Mesothelial cell of epicardium (in vitro differentiated cells): ENCODE measurements around a stretch of chr10.

- PRO-cap = bidirectional peak, plus-strand start at chr10:110210930, minus-strand start at chr10:110210894
Observed at GRCh38 chr10:110210516-110211089, 3.2 kb downstream of the MXI1 start.

DNA sequence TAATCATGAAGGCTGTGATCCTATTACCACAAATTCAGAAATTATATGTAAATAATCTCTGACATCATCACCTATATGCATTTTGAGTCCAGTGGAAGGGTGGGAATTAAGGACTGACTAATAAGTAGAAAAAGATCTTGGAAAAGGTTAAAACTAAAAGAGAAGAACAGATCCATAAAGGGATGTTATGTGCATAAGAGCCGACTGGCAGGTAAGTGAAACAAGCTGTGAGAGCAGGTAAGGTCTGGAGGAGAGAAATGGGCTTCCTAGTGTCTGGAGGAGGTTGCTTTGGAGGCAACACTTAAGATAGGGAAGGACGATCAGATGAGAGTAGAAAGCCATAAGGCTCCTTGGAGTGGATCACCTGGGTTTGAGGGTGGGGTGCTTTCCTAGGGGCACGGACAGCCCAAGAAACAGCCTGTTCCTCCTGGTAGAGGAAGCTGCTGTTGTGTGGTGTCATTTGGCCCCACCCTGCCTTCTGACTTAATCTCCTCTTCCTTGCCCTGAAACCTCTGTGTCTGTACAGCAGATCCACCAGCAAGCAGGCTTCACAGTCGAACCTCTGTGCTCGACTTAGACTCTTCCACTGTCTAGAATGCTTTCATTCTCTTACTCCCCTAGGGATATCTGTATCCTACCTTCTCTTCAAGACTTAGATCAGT, 4.6 kb downstream of the MXI1 start:
- PRO-cap = no peak

GRCh38 chr10:110216831-110217478, 9.6 kb downstream of the MXI1 start:
- PRO-cap = no peak

GRCh38 chr10:110227973-110228694, 20.7 kb downstream of the MXI1 start:
- PRO-cap = no peak

DNA sequence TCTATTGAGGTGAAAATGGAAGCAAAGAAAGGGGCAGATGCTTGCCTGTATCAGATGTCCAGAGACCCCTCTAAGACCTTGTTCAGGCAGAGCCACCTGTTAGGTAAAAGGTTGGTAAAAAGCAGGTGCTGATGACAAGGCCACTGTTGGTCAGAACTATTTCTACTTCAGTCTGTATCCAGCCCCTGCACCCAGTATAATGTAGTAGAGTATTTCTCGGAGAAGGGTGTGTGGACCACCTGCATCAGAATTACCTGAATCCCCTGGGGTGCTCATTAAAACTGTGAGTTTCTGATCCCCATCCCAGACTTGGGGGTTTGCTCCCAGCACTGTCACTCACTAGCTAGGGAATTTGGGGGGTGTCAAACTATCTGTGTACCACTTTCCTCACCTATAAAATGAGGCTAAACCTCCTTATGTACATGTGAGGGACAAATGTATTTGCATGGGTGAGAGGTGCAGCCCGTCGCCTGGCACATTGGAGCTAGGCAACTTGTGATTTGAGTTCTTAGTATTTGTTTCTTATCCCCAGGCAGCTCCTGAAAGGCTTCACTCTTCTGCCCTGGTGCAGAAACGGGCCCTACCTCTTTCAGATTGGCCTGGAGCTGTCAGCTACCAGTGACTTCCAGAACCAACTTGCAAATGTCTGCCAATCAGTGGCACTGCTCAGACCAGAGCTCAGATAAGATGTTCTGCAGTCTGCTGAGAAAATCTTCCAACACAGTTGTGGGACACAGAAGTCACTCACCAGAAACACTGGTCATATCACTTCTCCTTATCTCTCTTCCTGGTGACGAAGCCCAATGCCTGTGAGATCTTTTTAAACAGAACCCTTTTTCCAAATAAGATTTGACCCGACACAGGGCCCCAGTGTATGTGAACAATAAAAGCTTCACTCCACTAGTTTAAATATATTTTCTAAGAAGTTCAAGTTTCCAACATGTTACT, 82.1 kb upstream of the DUSP5 start:
- PRO-cap = no peak

- PRO-cap = no peak
Observed at GRCh38 chr10:110433641-110434361, 63.9 kb upstream of the DUSP5 start.

GRCh38 chr10:110506946-110507482, 9.3 kb downstream of the DUSP5 start:
- PRO-cap = no peak

DNA sequence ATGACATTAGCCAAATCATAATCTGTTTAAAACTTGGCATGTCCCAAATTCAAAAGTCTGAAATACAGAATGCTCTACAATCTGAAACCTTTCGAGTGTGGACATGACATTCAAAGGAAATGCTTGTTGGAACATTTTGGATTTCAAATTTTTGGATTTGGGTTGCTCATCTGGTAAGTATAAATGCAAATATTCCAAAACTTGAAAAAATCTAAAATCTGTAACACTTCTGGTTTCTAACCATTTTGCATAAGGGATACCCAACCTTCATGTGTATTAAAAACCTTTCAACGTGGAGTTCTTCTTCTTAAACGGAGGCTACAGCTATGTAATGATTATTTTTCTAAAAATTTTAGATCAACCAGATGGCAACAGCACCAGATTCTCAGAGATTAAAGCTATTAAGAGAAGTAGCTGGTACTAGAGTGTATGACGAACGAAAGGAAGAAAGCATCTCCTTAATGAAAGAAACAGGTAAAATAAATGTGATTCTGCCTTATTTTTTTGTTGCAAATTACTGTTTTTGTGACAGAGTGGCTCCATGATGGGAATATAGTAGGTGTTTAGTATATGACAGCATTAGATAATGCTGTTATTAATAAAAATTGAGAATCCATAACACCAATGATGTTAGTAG, 13.2 kb downstream of the SMC3 start:
- PRO-cap = no peak

DNA sequence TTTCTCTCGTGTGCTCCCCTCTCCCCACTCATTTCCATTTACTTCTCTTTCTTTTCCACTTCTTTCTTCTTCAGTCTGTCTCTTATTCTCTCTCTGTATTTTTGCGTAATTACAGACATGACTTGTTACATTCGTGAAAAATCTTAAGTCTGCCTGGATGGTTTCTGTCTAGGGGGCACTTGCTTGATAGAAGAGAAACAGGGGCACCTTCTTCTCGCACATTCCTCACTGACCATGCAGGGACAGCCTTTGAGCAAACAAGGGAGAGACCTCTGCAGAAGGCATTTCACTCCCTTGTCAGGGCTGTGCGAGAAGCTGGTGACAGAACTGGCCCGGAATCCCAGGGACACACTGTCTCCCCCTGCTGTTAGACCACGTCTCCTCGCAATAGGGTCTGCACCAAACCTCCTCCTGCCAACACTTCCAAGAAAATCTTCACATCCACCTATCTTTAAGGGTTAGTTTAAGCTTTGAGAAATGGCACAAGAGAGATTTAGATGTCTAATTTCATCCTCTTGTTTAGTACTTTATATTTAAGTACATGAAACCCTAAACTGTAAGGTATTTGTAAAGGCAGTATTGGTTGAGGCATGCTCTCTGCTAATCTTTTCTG, 36.8 kb downstream of the RBM20 start:
- PRO-cap = no peak

DNA sequence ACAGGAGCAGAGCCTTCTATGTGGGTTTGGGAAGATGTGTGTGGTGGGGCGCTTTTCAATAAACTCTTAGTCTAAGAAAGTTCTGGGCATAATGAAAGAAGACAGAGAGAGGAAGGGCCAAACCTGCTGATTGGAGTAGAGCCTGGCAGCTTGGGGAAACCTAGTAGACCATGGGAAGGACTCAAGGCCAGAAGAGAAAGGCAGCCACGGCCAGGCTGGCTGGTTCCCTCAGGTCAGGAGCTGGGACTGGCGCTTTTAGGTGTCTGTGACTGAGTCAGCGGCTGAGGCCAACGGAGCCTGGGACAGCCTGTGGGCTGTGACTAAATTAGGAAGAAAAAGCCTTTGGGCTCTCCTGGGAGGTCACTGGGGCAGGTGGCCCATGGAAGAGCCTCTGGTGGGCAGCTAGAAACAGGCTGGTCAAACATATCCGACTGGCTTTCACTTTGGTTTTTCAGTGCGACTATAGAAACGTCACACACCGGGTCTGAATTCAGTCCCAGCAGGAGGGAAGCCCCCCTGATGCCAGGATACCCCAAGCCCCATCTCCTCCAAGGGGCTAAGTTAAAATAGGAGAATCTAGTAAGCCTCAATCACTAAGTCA, 108.9 kb upstream of the PDCD4 start:
- PRO-cap = no peak

DNA sequence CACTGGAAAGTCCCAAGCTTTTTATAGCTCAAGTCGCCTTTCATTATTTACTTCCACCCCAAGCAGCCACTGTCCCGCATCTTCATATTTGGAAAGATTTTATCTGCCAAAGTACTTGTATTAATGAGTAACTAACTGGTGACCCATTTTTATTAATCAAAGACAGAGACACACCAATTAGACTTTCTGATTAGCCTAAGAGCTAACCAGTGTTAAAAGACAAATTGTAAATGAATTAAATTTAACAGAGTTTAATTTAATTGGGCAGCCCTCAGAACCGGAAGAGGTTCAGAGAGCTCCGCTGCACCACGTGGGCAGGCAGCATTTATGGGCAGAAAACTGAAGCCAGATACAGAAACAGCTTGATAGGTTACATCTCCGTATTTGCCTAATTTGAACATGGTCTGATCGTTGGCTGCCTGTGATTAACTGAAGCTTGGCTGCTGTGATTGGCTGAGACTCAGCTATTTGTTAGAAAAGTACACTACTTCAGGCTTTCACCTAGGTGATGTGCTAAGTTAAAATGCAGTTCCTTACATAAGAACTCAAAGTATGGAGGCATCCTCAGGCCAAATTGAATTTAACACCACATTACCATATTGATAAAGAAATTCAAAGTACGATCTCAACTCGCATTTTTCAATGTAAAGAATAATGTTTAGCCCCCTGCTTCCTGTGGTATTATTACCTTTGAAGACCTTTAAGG, 78.3 kb upstream of the PDCD4 start:
- PRO-cap = no peak

DNA sequence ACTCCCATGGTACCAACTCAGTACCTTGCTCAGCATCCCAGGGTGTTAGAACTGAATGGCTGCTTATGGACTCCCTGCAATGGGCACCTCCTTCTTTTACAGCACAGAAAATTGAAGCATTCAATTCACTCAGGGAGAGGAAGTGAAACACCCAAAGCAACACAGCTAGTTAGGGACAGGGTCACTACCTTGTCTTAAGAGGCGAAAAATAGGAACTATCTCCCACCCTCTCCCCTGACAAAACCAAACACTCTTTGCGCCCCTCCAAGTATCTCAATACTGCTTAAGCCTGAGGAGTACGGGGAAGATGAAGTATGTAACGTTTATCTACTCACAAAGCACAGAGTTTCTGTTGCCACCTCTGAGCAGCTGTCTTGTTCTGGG, 4.2 kb upstream of the PDCD4 start:
- PRO-cap = no peak

- PRO-cap = no peak
Observed at GRCh38 chr10:110884095-110885007, 12.6 kb downstream of the PDCD4 start.

- PRO-cap = no peak
Observed at GRCh38 chr10:110901925-110902985, 16.7 kb downstream of the BBIP1 start.

GRCh38 chr10:110908077-110908759, 10.8 kb downstream of the BBIP1 start:
- PRO-cap = no peak

- PRO-cap = no peak
Observed at GRCh38 chr10:110954755-110955608, 35.6 kb downstream of the SHOC2 start.

DNA sequence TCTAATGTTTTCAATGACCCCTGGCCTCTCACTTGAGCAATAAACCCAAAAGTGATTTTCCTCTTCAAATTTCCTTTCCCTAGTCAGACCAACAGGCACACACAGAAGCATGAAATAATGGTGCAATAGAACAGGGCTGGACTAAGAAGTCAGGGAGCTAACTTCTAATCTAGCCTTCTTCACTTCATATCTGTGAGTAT, 21.7 kb upstream of the TECTB start:
- PRO-cap = no peak

DNA sequence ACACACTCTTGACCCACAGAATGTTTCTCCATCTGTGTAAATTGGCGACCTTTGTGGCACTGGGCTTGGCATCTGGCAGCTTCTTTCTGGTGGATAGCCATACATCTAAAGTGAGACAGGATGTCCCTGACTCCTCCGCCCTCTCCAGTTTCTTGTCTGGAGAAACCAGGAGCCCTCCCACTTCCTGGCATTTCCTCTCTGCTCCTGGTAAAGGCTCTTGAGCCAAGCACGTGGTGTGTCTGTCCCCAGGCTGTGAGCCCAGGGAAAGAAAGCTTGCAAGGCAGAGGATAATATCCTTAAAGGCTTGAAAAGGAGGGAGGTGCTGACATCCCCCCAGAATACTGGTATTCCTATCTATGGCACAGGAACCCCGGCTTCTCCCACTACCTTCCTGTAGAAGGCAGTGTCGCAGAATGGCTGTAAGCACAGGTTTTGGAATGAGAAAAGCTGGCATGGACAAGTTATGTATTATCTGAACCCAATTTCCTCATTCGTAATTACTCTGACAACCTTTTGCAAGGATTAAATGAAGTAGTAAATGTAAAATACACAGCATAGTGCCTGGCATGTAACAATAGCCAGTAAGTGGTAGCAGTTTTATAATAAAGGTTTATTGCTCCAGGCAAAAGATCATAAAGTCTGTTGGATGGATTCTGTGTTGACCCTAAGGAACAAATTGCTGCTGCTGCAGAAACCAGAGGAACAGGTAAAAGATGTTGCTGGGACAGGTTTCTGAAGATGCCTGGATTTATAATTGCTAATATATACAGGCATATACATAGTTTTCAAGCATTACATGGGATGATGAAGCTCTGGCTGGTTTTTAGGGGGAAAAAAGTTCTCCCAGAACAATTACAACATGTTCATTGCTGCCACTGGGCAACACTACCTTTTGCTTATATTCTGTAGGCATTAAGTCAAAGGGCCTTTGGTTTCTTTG, 11.7 kb upstream of the ACSL5 start:
- PRO-cap = no peak

GRCh38 chr10:112375855-112376530, 2.1 kb downstream of the ACSL5 start:
- PRO-cap = no peak

- PRO-cap = no peak
Observed at GRCh38 chr10:112383181-112383794, 9.4 kb downstream of the ACSL5 start.